ENCODE measurements around the gene TEX50.

DNA sequence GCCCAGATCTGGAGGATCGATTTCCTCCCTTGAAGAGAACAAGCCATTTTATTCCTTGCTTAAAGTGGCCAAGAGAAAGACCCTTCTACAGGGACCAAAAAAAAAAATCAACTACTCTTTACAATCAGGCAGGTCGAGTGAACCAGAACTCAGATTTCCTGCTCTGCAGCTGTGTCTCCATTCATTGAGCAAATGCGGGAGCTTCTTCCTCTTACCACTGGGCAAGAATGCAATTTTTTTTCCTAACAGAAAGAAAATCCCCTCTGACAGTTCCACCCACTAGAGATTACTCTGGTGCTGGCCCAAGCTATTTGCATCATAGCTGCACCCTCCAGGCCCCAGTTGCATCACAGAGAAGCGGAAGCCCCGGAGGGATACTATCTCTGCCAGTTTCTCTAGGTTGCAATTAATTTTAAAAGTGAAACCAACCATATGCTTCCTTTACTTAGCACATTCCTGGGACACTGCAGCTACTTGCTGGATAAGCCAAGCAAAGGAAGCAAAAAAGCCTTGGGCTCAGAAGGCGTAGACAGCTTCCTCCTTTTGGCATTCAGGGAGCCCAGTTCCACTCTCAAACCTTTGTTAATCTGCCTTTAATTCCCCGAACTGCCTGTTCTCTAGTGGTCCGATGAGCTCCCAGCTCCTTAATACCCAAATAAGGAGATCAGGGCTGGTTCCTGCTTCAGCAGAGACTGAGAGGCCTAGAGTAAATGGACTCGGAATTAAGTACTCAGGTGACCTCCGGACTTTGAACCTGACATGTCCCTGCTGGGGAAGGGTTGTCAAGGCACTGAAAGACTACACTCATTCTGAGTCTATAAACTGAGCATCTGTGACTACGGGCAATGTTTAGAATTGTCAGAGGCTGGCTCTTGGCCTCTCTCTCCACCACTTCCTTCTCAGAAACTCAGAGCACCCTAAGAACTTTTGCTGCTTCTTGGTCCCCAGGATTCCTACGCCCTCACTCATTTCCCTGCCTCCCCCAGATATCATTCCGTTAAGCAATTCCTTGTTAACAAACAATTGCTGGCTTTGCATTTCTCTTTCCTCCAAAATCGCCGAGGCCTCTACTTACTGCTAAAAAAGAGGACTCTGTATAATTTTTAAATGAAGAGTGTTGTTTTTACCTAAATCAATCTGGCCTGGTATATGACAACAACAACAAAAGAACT is 72.5 kb upstream of the TNFSF18 start:
- RRBS, result no CpG with 5 or more reads among the region's 15 CpGs

- RRBS, result no CpG with 5 or more reads among the region's 1 CpG
Measured at GRCh38 chr1:173210396-173210641, 3.2 kb upstream of the TNFSF4 start.

DNA sequence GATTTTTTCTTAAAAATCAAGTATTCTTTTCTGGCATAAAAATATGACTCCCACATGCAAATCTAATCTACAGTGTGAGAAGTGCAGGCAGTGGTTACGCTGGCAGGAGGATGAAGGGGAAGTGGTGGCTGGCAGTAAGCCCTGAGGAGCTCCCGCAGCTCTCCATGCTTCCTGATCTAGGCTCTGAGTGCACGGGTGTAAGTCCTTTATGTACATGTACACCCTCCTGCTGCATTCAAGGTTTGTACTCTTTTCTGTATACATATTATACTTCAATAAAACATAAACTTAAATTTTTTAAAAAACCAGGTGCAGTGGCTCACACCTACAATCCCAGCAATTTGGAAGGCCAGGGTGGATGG is 67.5 kb upstream of the PRDX6 start:
- RRBS, result no CpG with 5 or more reads among the region's 3 CpGs

- RRBS, result no CpG with 5 or more reads among the region's 14 CpGs
Measured at GRCh38 chr1:173473916-173475046, 2.9 kb upstream of the PRDX6 start.

DNA sequence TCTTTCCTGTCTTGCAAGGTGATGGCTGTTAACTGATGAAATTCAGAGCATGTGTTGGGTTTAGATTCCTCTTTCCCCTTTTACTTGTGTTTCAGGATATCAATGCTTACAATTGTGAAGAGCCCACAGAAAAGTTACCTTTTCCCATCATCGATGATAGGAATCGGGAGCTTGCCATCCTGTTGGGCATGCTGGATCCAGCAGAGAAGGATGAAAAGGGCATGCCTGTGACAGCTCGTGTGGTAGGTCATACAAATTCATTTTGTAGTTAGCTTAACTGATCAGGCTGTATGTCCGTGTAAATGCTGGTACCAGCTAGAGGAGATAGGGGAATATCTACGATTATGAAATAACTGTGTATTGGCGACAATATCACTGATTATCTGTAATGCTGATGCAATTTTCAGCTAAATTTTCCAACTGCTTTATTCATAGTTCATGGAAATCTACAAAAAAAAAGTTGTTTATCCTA is 8.2 kb downstream of the PRDX6 start:
- RRBS, result no CpG with 5 or more reads among the region's 6 CpGs

GRCh38 chr1:173503399-173503770 is 26.2 kb downstream of the PRDX6 start:
- RRBS, result no CpG with 5 or more reads among the region's 4 CpGs

- RRBS, result no CpG with 5 or more reads among the region's 1 CpG
Measured at GRCh38 chr1:173635127-173635537, at the start of gene TEX50. Gene TEX50 (plus strand): TSS chr1:173635338.

DNA sequence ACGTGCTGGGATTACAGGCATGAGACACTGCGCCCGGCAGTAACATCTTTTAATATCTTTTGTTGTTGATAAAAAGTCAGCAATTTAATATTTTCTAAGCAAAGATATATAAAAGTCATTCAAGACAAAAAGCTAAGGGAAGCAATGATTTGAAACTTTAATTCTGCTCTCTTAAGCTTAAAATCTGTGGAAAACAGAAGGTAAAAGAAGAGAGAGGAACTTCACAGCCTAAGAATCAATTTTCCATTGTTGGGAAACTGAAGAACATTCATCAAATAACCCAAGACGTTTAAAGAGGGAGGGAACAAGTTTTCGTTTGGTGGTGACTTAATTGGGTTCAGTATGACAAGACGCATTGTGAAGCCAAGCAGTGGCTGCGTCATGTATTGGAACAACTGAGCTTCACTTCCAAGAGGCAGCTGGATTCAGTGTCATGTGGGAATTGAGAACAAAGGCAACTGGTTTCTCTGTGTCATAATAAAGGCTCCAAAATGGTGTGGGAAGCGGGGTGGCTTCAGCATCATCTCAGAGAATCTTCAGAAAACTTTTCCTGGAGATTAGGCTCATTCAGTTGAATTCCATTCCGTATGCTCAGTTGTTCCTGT is 29.7 kb upstream of the RC3H1 start:
- RRBS, result no CpG with 5 or more reads among the region's 9 CpGs

- RRBS, result no CpG with 5 or more reads among the region's 4 CpGs
Measured at GRCh38 chr1:174166775-174167346, 7.5 kb downstream of the RABGAP1L start.

GRCh38 chr1:174437202-174437704 is 10.5 kb upstream of the GPR52 start:
- RRBS, result no CpG with 5 or more reads among the region's 12 CpGs

- RRBS, result no CpG with 5 or more reads among the region's 4 CpGs
Measured at GRCh38 chr1:174652915-174653436, 205.2 kb downstream of the GPR52 start.

GRCh38 chr1:174800157-174800576 is 199.6 kb upstream of the CACYBP start:
- RRBS, result no CpG with 5 or more reads among the region's 9 CpGs

GRCh38 chr1:174817439-174818327 is 182.1 kb upstream of the CACYBP start:
- RRBS, result no CpG with 5 or more reads among the region's 5 CpGs

GRCh38 chr1:174968610-174969471 is 30.9 kb upstream of the CACYBP start:
- RRBS, result no CpG with 5 or more reads among the region's 9 CpGs

DNA sequence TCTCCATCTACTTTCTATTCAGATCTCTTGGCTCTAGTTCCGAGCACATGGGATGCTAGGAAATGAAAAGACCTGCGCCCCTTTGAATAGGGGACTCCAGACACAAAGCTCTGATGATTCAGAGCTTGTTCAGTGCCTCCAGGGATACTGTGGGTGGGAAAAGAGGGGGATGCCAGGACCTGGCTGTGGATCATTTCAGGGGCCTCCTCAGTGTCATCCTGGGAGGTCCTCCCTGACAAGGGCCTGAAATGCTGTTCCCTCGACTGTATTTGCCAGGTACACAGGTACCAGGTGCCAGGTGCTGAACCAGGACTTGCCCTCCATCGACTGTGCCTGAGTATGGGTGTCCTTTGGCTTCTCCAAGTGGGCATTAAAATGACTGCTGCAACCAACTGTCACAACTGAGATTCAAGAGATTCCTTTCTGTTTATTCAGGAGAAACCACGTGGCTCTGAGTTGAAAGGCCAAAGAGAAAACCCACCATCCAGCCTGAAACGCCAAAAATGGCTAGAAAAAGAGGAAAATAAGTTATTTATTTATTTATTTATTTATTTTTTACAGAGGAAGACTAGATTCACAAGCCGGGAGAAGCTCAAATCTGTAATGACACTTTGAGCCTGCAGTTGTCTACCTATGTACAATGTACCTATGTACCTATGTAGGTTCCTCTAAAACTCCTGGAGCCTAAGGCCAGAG is 1.2 kb upstream of the KIAA0040 start:
- RRBS, result no CpG with 5 or more reads among the region's 7 CpGs

GRCh38 chr1:176505149-176505610 is 42.2 kb downstream of the PAPPA2 start:
- RRBS, result no CpG with 5 or more reads among the region's 3 CpGs

- RRBS, result no CpG with 5 or more reads among the region's 3 CpGs
Measured at GRCh38 chr1:176692256-176692622, 229.3 kb downstream of the PAPPA2 start.

DNA sequence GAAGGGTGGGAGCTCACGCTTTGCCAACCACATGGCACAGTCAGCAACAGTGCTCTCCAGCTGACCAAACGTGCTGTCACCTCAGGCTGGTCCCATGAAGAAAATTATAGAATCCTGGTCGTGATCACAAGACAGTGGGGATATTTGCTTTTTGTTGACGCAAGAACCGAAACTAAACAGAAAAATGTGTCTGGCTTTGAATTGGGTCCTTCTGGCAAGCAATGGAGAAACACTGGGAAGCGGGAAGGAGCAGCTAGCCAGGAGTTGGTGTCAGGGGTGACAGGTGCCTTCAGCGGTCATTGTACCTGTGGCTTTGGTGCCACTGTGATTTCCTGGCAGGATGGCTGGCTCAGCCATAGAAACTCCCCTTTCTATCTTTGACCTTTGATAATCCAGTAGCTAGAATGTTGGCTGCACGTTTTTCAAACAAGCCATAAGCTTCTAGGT is 304.8 kb downstream of the PAPPA2 start:
- RRBS, result no CpG with 5 or more reads among the region's 8 CpGs

- RRBS, result no CpG with 5 or more reads among the region's 5 CpGs
Measured at GRCh38 chr1:176786512-176786835, 323.5 kb downstream of the PAPPA2 start.

GRCh38 chr1:177961145-177961919 is 8.5 kb downstream of the SEC16B start:
- RRBS, result no CpG with 5 or more reads among the region's 6 CpGs

All from AG09309 (cell line).